M059J (cell line): ENCODE measurements around a stretch of chr3.

DNA sequence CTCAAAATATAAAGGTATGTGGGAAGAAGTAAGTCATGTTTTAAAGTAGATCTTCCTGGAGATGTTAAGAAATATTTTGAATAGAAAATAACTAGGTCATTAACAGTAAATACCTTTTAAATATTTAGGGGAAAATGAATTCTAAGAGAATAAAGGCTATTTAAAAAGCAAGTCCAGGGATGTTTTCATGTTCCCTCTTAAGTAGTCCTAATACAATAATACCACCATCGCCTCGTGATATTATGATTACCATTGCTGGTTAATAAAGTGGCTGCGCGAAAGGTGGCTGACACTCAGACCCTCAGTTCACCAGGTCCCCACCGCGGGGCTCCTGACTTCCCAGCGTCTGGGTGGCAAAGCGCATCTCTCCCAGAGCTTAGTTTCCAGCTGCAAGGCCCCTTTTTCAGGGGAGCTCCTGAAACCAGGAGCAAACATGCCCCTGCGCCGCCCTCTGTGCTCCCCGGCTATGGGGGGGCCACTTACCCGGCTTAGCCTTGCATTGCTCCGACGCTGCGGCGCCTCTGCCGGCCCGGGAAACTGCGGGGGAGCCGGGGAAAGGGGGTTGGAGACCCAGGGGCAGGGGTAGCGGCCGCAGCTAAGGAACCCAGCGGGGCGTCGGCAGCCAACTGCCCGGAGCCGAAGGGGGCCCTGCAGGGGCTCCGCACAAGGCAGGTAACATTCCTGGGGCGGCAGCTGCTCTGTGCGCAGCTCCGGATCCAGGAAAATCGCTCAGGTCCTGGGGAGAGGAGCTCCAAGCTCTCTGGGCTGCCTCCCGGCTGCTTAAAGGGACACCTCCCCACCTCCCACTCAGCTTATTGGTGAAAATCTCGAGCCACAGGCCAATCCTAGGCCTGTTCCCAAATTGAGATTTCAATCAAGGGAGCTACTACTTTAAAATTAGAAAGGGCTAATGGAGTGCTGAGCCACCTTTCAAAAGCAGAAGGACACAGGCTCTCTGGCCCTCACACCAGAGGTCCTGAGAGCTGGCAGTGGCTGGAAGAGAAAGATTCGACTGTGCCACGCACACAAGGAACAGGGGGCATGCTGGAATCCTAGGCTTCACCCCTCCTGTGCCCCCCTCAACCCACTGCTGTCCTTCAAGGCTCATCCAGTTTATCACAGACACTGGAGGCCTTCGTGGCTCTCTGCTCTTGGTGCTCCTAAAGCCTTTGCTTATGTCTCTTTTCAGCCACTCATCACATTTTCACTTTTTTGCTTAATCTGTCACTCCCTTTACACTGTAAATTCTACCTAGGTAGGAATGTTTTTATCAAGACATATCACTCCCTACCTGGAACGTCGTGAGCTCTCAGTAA lies 42.6 kb upstream of the PRICKLE2 start:
- RAMPAGE, long total RNA = no peak

- RAMPAGE, long total RNA = no peak
Measured at GRCh38 chr3:64379317-64379579, 154.0 kb upstream of the PRICKLE2 start.

- RAMPAGE, long total RNA = no peak
Measured at GRCh38 chr3:64616817-64617617, 70.8 kb downstream of the ADAMTS9 start.

DNA sequence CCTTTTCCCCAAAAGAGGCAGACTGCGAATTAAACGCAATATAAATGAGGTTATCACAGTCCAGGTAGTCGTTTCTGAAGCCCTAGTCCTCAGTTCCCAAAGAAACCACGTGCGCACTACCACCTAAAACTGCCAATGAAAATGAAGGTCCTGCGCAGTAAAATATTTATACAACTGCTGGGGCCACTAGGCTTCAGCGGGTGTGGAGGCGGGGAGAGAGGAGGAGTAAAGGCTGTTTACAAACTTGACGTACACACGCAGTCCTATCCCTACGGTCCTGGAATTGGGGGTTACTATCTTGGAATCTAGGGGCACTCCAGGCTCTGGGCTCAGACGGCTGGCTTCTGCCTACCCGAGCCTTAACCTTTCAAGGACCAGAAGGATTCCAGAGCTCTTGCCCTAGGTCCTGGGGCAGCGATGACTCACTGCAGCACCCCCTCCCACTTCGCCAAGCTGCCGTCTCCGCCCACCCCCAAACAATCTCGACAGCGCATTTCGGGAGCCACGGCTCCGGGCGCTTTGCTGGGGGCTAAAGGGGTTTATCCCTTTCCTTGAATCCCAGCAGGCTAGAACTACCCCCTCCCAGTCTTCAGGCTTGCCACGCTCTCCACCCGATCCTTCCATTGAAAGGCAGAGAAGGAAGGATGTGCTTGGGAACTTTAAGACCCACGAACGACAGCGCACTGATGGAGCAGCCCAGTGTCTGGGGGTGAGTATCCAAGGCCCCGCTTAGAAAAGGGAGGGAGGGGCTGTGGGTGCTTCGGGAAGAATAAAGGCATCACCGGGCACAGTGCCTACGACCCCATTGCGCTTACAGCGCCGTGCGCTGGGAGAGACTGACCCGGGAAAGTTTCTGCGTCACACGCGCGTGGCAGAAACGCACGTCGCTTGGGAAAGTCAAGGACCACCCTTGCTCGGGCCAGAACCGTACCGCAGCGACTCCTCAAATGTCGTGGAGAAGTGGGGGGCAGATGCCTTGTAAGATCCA lies 2.9 kb downstream of the ADAMTS9 start:
- RAMPAGE, long total RNA = no peak

- RAMPAGE, long total RNA = no peak
Measured at GRCh38 chr3:64696918-64697314, 9.1 kb upstream of the ADAMTS9 start.

DNA sequence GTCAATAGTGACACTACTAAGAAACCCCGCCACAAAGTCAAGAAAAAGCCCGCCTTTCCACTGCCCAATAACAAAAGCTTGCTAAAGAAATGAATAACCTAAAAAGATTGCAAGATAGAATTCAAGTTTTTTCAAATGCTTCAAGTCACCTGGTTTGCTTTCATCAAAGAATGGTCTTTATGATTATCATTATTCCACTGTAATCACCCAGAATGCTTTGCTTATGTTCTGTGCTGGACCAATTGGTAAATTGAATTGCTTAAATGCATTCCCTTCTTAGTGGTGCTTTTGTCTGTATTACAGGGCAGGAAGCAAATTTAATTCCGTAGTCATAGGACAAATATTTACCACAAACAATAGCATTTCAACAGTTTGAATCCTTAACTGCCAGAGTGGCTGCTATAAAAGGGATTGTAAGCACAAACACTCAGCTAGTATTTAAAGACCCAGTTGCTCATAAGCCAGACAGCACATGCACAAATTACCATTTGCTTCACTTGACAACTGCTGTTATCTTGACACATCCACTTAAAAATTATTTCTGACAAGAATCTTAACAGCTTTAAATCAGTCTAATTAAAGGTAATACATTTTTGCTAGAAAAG lies 490.0 kb upstream of the ADAMTS9 start:
- RAMPAGE, long total RNA = no peak

GRCh38 chr3:65485764-65486214 lies 552.9 kb downstream of the MAGI1 start:
- RAMPAGE, long total RNA = no peak

GRCh38 chr3:65590537-65591156 lies 448.1 kb downstream of the MAGI1 start:
- RAMPAGE, long total RNA = no peak

- RAMPAGE, long total RNA = no peak
Measured at GRCh38 chr3:65695996-65696352, 342.7 kb downstream of the MAGI1 start.

DNA sequence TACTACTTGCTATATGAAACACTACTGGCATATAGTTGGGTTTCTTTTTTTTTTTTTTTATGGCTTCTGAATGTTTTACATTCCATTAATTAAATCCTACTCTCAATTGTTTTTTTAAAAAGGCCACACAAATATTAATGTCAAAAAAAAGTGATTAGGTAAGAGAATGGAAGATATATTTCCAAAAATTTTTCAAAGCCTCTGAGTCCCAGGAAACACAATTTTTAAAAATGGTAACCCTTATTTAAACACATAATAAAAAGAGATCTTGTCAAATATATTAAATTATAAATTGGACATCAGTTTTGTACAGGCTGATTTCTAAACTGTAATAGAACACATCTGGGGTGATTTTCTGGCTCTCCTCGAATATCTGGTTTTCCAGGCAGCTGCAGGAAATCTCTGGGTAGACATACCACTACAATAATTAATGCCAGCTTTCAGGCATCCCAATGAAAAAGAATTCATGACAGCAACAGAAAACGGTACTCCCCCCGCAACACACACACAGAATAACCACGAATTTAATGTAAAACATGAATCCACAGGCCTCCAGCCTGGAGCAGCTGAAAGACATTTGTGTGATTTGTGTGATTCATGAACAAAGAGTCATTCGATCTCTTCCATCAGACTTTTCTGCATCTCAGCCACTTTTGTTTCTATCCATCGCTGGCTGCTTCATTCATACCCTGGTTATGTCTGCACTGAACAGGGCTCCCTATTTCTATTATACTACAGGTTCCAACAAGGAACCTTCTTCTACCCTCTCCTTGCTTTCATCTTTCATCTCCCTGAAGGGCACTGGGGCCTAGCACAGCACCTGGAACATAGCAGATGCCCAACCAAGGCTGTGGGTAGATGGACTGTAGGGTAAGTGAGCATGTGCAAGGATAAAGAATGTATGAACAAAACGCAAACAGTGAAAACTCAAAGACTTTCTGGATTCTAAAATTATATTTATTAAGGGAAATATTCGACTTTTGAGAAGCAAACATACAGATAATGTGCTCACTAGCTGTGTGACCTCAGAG lies 262.2 kb downstream of the MAGI1 start:
- RAMPAGE, long total RNA = no peak

DNA sequence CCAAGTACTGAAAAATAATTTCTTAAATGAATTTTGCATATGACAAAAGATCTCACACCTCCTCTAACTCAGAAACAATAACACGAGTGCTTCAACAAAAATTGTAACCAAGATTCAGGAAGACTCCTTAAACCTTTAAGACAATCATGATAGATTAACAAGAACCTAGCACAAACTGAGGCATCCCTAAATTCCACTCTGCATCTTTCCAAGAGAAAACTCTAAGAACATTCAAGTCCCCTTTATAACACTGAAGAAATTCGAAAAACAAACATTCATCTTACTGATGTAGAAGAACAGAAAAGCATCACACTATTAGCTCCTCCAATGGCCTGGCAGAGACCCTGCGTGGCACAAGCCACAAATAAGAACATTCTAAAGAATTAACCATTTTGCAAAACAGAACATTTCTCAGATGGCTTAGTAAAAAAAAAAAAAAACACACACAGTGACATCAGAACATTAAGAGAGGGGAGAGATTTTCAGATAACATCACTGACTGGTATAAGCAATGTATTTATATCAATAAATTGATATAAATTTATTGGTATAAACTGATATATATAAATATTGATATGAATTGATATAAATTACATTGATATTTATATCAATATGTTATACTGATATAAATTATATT lies 234.8 kb downstream of the MAGI1 start:
- RAMPAGE, long total RNA = no peak

GRCh38 chr3:65807121-65807643 lies 231.5 kb downstream of the MAGI1 start:
- RAMPAGE, long total RNA = no peak

DNA sequence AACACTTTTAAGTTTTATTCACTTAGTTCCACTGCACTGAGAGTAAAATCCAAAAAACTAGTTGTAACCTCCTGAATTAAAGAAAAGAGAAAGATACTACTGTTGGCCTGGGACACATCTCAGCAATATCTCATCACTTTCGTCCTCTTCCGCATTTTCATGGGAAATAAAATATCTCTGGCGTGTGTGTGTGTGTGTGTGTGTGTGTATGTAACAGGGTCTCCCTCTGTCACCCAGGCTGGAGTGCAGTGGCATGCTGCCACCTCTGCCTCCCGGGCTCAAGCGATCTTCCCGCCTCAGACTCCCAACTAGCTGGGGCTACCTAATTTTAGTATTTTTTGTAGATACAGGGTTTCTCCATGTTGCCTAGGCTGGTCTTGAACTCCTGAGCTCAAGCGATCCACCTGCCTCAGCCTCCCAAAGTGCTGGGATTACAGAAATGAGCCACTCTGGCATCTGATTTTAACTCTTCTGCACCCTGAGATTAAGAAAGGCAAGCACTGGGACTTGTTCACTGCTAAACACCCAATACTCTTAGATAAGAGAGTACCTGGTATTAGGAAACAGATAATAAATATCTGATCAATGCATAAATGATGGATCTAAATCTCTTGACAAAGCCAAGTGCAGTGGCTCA lies 157.9 kb downstream of the MAGI1 start:
- RAMPAGE, long total RNA = no peak

DNA sequence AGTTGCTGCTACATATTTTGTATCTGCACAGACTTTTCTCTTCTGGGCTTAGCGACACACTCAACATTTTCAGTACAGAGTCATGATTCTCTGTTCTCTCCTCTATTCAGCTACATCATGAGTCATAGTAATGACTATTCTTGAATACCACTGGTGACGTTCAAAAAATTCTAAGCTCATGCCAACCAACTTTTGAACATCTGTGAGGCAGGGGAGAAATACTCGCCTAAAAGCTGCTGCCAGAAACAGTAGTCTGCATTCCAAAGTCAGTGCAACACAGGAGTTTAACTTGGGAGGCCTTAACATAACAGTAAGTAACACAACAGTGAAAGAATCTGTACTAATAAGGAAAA lies 149.4 kb downstream of the MAGI1 start:
- RAMPAGE, long total RNA = no peak

- RAMPAGE, long total RNA = no peak
Measured at GRCh38 chr3:65902092-65903062, 136.3 kb downstream of the MAGI1 start.

GRCh38 chr3:66035993-66036596 lies 2.6 kb downstream of the MAGI1 start:
- RAMPAGE, long total RNA = no peak

- RAMPAGE, long total RNA = no peak
Measured at GRCh38 chr3:66372573-66373021, 128.2 kb downstream of the LRIG1 start.

GRCh38 chr3:66380083-66380542 lies 120.7 kb downstream of the LRIG1 start:
- RAMPAGE, long total RNA = no peak

- RAMPAGE, long total RNA = no peak
Measured at GRCh38 chr3:66487303-66487875, 13.4 kb downstream of the LRIG1 start.

DNA sequence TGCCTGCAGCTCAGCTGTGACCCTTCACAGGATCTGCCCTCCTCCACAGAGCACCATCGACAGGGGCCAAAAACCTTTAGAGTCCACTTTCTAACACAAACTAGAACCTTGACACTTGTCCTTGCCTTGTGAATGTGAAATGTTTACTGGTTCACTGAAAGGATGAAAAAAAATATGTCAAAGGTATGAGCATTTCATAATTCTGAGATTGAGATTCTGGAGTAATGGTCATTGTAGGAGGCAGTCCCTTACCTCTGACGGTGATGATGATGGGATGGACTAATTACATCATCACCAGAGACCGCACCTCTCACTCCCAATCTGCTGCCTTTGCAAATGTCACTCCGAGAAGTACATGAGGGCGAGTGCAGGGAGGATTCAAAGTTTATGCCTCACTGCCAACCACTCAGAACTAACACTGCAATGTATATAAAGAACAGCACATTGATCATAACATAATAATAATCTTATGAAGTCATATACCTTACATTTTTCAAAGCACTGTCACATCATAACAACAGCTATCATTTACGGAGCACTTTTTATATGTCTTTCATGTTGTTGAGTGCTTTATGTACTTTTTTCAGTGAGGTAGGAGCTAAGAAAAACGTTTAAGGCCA lies 4.6 kb upstream of the LRIG1 start:
- RAMPAGE, long total RNA = no peak